Natural killer cell (primary cell): ENCODE results near the genes LCE2B and S100A14.

DNA sequence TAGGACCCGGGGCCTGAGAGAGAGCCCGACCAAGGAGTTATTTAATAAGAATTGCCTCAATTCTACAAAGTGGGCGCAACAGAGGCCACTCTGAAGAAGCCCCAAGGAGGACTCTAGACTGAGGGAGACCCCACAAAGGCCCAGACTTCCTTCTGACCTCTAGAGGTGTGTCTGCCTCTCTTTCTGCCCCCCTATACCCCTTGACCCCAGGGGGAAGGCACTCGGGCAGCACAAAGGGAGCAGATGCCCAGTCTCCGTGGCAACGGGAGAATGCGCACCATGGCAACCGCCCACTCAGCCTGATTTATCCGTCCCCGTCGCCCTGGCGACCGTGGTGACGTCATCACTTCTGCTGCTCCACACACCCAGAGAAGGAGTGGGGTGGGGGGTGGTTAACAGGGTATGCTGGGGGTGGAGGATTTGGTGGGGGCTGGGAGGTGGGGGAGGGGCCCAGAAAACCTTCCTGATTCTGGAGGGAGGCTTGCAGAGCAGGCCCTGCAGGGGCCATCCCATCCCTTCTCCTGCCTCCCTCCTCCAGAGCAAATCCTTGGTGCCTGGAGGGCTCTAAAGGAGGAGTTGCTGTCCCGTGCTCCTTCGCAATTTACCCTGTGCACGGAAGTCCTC, 6.4 kb downstream of the CELF3 start:
- PRO-cap, result no peak

GRCh38 chr1:151815457-151815882, 10.3 kb upstream of the LINGO4 start:
- PRO-cap, result no peak

DNA sequence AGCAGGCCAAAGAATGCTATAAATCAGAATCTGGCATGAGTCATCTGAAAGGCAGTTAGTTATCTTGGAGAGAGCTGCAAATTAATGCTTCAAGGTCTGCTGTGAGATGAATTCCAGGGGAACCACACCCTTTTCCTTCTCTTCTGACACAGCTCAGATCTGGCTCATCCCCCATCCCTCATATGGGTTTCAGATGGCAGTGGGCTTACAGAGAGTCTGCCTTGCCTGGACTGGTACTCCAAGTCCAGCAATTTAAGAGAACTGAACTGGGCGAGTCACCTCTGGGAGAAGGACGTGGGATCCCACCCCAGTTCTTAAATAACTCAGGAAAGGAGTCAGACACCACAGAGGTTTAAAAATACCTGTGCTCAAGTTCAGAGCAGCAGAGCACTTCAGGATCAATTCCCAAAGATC, 5.1 kb downstream of the S100A10 start:
- PRO-cap, result no peak

GRCh38 chr1:151988990-151990049, 4.3 kb downstream of the S100A10 start:
- PRO-cap, result no peak

GRCh38 chr1:152001041-152001822, 7.6 kb upstream of the S100A10 start:
- PRO-cap, result no peak

DNA sequence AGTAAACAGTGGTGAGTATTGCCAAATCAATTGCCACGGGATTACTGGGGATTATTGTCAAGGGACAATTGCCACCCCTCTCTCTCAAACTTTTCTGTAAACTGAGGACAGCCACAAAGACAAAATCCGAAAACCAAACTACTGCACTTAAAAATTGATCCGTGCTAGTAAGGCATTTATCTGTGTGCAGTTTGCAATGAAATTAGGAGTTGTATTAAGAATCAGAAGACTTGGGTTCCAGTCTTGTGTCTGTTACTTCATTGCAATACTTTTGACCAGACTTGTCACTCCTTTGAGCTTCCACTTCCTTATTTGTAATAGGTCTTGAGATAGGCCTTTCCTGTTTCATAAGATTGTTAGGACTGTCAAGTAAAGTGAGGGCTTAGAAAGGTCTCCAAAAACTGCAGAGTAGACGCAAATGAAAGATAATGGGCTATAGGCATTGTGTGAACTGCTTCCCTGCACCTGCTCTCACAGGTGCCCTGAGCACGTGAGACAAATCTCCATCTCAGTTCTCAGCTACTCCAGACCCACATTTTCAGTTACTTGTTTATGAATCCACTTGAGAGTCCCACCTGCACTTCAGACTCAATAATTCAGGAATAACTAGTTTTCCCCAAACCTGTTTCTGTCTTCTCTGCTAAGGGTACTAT, 1.4 kb upstream of the S100A11 start:
- PRO-cap, result no peak

DNA sequence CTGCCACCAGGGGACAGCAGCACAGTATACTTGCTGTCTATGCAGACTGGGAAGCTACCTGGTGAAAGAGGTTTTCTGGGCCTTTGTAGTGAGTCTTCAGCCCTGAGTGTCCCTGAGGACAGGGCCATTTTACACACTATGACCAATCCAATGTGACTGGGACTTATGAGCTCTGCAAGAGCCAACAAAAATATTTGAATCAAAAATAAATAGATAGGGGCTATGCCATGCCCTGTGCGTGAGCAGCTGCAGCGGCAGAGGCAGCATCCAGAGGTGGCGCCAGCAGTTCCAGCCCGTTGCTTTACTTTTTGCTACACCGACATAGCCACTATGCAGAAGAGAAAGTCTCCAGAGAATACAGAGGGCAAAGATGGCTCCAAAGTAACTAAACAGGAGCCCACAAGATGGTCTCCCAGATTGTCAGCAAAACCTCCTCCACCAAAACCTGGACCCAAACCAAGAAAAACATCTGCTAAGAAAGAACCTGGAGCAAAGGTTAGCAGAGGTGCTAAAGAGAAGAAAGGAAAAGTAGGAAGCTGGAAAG, 14.7 kb downstream of the CRNN start:
- PRO-cap, result unidirectional peak, plus-strand start at position 237 of the sequence

DNA sequence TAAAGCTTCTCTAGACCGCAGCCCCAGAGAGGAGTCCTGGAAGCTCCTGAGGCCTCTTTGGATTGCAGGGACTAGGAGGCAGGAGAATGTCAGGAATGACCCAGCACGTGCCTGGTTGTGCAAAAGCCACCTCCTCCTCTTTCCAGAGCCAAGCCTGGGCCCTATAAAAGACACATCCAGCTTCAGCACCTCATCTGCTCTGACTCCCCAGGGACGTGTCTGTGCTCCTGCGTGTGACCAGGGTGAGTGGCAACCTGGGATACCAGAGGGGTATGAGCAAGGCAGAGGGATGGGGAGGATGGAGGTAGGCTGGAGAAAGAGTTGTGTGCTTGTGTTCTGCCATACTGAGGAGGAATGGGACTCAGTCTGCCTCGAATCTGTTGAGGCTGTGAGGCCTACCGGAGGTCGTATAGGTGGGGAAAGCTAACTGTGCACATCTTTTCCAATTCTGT, at the start of gene LCE2B:
Gene LCE2B (plus strand): TSS at position 209 of the 452 bp plus-strand sequence.
- PRO-cap, result no peak

GRCh38 chr1:152905978-152906832, 2.1 kb upstream of the IVL start:
- PRO-cap, result no peak

- PRO-cap, result no peak
Measured at GRCh38 chr1:153522325-153522674, 13.5 kb downstream of the S100A6 start.

DNA sequence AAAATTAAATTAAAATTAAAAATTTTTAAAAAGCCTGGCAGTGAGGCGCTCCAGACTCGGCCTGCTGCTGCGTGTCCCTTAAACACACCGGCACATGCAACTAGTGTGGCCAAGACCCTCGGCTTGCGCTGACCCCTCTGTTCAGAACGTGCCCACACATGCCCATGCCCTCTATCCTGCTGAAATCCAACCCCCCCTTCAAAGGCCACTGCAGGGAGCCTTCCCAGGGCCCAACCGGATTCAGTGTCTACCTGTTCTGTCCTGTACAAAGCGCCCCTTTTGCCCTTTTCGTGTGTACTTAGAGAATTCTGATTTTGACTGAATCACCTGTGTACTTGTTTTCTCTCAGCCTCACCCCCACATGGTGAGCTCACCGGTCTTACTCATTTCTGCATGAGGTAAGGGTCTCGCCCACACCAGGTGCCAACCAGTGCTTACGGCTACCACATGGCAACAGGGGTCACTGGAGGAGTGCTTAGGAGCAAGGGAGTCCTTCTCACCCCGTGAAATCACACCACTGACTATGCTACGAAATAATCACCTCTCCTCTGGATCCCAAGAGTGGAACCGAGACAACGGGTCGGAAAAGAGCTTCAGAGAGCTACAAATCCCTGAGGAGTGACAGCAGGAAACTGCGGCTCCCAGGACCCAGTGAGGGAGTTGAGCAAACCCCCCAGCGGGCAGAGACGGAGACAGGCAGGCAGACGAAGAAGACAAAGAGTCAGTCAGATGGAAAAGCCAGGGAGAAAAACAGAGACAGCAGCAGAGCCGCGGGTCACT, 2.1 kb upstream of the S100A2 start:
- PRO-cap, result no peak

DNA sequence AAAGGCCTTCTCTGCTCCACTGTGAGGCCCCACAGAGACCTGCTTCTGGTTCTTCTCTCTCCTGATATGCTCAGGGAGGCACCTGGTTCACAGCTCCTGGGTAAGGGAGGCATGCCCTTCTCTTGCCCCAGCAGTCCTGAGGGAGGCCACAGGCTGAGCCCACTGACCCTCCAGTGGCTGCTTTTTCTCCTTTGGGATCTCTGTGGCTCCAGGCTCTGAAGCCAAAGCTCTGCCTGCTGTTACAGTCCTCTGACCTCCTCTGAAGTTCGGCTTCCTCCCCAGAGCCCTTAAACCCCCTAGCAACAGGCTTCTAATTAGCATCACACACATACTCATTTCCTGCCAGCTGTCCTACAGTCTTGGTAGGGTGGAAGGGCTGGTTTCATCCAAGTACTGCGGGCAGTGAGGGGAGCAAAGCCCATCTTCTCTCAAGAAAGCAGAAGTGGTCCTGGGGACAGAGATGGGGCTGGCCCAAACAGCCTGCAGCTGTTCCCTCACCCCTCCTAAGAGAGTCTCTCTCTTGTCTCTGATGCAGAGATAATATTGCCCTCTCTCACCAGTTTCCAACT, 14.2 kb downstream of the S100A16 start:
- PRO-cap, result unidirectional peak, minus-strand start at position 261 of the sequence

- PRO-cap, result no peak
Measured at GRCh38 chr1:153610825-153611565, 1.9 kb downstream of the S100A16 start.

GRCh38 chr1:153613699-153614021, 723 bp upstream of the S100A16 start:
- PRO-cap, result no peak

DNA sequence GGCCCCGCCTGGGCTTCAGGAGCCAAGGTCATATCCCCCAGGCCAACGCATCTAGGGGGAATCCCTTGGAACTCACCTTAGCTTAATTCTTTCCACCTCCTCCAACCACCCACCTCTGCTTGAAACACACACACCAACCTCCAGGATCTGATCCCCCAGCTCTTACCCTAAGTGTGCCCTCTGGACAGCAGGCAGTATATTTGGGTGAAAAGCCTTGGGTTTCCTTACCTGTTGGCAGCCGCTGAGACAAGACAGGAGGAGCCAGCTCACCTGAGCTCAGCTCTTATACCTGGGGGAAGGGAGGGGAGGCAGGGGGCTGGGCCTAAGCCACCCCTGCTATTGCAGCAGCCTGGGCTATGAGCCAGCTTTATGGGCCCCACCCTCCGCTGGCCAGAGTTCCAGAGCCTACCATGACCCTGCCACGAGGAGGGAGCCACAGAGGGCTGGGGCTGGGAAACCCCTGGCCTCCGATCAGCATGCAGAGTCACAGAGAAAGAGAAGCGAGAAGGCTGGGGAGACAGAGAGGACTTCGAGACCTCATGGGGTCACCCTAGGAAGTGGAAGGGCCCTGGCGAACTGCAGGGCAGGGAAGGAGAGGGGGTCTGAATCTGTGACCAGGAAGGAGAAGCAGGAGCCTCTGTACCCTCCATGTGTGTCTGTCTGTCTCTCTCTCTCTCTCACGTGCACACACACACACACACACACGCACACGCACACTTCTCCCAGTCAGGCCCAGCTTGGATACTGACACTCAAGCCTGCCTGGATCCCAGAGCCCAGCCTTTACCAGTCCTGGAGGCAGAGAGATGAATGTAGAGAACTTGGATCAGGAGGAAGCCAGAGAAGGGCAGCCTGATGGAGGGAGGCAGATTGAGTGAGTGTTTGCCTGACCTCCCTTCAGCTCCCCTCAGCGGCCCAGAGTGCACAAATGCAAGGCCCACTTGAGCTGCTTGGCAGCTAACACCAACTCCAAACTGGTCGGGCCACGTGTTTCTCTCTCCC, at the start of gene S100A14:
Gene S100A14 (minus strand): TSS at position 259 of the 1,001 bp plus-strand sequence.
- PRO-cap, result no peak

DNA sequence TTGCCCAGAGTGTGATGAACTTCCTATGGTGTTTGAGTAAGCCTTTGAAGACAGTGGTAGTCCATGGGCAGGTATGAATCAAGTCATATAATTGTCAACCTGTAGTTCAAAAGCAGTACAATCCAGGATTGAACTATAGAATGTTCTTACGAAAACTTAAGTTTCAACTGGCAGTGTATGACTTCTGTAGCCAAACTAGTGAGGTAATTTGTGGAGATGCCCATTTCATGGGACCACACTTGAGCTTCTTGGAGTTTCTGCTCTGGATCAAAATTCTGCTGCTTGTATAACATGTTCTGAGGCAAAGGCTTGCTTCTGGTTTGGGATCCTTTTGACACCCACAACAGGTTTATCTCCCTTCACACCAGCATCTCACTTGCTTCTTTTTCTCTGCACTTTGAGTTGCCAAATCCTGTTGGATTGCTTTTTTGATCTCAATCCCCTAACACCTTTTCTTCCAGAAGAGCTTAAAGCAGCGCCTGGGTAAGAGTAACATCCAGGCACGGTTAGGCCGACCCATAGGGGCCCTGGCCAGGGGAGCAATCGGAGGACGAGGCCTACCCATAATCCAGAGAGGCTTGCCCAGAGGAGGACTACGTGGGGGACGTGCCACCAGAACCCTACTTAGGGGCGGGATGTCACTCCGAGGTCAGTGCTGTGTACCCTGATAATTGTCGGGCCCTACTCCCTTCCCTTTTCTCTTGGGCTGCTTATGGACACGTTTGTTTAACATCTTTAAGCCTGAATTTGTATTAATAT, 8.1 kb downstream of the CHTOP start:
- PRO-cap, result no peak

DNA sequence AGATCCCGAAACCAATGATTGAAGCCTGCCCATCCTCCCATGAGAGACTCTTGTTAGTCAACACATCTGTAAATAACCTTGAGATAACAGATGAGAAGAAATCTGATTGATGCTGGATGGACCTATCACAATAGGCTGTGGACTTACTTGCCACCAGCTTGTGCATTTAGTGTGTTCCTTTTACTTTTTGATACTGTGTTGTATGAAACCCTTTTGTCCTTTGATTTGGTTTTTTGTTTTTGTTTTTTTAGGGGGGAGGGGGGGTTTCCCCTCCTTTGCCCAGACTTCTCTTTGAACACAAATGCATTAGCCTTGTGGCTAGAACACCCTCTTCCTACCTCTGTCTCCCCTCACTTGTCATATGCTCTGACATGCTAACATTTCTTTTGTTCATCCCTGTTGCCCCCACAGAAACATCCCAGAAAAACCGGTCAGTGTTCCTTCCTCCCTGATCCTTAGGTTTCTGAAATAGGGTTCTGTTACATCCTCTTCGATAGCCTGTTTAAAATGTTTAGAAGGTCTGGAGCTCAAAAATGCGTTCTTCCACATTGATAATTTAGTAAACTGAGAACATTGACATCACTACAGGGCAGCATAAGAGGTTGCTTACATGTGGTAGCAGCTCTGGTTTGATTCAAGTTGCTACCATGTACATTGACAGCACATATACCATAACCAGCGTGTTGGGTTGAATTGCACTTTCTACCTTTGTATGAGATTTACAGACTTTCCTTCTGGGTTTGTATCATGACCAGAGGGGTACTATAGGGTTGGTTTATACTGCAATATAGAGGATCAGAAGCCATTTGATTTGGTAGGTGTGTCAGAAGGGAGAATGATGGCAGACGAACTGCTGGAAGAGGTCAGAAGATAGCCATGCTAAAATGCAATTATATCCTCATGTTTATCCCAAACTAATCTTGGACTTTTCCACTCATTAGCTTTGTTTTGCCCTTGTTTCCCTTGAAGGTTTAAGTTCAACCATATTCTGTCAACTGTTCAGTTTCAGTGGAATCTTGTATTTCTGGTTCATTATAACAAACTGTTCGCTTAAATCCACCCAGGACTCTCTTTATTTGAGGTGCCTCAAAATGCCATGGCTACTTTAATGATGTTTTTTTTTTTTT, 11.7 kb downstream of the CHTOP start:
- PRO-cap, result no peak

GRCh38 chr1:153653151-153653635, 5.3 kb upstream of the SNAPIN start:
- PRO-cap, result no peak

GRCh38 chr1:153740422-153740958, 12.6 kb downstream of the INTS3 start:
- PRO-cap, result no peak

DNA sequence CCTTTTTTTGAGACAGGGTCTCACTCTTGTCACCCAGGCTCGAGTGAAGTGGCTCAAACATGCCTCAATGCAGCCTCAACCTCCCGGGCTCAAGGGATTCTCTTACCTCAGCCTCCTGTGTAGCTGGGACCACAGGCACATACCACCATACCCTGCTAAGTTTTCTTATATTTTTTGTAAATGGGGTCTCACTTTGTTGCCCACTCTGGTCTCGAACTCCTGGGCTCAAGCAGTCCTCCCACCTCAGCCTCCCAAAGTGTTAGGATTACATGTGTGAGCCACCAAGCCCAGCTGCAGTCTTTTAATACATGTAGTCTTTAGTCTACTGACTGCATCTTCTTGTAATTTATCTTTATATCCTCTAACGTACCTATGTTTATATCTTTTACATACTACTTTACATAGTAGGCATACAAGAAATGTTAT, 20.3 kb downstream of the GATAD2B start:
- PRO-cap, result no peak